Metanephros (tissue), 2 donors: ENCODE measurements around the gene GPR153.

GRCh38 chr1:3695457-3695985 lies 43.2 kb downstream of the TP73 start:
- RAMPAGE, long total RNA: no peak

DNA sequence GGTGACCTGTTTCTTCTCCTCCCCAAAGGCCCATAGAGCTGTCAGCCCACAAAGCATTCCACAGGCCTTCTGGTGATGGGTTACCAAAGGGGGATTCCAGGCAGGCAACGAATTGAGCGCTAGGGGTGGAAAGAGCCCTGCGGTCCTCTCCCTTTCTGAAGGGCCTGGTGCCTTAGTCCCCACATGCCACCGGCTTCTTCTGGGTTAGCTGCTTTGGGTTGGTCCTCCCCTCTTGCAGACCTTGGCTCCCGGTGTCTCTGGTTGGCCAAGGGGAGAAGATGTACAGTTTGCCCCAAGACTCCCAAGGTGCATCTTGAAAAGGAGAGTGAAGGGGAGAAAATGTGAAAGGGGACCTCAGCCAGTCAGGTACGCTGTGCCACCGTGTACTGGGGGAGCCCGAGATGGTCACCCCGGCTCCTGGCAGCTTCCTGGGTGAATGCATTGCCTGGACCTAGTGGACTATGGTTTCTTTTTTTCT lies 627 bp downstream of the CCDC27 start:
- RAMPAGE, long total RNA: no peak

DNA sequence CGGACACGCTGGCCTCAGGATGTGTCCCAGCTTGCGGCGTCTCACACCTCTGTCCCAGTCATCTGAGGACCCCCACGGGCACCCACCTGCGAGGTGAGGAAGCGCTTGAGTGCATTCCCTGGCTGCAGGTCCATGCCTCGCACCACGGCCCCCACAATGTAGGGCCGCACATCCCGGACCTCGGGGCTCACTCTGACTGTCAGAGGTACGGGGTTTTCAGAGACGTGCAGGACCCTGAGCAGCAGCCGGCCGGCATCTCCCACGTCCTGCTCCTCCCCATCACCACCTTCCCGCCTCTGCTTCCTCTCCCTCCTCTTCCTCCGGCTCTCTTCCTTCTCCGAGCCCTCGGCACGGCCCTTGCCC lies 9.6 kb downstream of the LRRC47 start:
- RAMPAGE, long total RNA: no peak

- RAMPAGE, long total RNA: no peak
These were observed 8.5 kb downstream of the LRRC47 start for GRCh38 chr1:3787728-3788248.

DNA sequence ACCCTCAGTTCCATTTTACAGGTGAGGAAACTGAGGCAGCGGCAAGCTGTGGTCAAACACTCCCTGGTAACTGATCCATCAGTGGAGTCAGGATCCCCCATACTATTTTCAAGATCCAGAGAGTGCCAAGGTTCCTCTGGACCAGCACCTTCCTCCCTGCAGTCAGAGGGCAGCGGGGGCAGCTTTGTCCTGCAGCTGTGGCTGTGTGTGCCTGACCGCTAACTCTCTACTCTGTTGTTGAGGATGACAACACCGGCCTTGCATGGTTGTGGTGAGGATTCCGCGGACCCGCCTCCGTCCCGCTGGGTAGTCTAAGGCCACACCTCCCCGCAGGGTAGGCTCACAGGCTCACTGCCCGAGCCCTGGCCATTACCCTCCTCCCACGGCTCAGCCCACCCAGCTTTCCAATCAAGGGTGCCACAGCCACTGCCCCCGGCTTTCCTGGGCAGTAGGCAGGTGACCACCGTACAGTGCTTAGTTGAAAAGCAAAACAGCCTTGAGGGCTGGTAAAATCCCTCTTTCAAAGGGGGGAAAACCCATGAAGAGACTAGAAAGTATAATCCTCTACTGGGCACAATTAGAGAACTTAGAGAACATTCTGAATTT lies 15.0 kb upstream of the LRRC47 start:
- RAMPAGE, long total RNA: no peak

DNA sequence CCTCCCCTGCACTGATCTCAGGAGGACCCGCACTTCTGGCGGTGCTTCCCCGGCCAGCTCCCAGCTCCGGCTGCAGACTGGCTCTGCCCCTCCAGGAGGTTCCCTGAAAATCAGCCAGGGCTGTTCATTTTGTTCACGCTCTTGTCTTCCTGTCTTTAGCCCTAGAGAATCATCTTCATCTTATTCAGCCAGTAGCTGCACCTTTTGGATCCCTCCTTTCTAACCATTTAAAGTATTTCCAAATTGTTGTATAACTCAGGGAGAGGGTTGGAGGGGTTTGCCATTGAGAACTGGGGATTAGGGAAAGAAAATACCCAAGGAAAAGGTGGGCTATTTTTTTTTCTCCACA lies 259.2 kb upstream of the C1orf174 start:
- RAMPAGE, long total RNA: no peak

DNA sequence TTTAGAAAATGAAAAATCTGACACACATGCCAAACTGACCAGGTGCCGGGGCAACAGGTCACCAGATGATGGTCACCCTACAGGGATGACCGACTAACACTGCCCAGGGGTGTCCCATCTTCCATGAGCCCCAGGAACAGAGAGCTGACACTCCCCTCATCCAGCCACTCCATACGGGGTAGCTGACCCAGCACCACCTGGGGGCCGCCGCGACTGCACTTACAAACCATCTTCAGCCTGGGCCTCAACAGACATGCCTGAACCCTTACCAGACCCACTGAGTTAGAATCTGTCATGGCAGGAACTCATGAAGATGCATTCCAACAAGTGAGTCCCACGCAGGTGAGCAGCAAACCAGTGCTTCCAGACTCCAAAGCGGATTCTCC lies 31.6 kb upstream of the AJAP1 start:
- RAMPAGE, long total RNA: no peak

- RAMPAGE, long total RNA: no peak
These were observed 16.3 kb upstream of the AJAP1 start for GRCh38 chr1:4637987-4638543.

GRCh38 chr1:5771061-5771769 lies 221.0 kb downstream of the NPHP4 start:
- RAMPAGE, long total RNA: no peak

- RAMPAGE, long total RNA: no peak
These were observed 939 bp upstream of the NPHP4 start for GRCh38 chr1:5993010-5993717.

- RAMPAGE, long total RNA: no peak
These were observed 1.6 kb upstream of the NPHP4 start for GRCh38 chr1:5993718-5994378.

- RAMPAGE, long total RNA: no peak
These were observed 24.2 kb upstream of the NPHP4 start for GRCh38 chr1:6016174-6017010.

DNA sequence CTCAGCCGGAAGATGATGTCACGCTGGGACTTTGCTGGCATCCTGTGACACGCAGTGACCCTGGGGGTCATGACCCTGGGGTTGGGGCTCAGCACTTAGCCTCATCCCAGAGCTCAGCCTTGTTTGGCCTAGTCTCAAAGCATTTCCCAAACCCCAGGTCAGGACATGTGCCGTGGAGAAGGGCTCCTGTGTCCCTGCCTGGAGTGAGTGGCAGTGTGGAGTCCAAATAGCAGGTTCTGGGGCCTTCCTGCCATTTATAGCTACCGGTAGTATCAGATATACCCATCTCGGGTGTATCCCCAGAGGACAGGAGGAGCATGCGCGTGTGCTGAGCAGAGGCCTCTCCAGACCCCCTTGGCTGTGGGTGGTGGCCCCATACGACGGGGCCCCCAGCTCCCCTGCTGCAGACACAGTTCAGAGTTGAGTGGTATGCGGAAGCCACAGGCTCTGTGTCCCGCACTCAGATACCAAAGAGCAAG lies 377 bp upstream of the KCNAB2 start:
- RAMPAGE, long total RNA: no peak

GRCh38 chr1:6185020-6186031 lies 5.2 kb upstream of the CHD5 start:
- RAMPAGE, long total RNA: no peak

- RAMPAGE, long total RNA: no peak
These were observed 13.0 kb downstream of the RNF207 start for GRCh38 chr1:6218682-6219581.

- RAMPAGE, long total RNA: no peak
These were observed at the start of gene GPR153 for GRCh38 chr1:6260962-6262110. GPR153 (minus strand) TSS chr1:6261098.

GRCh38 chr1:6294489-6295175 lies 33.7 kb upstream of the GPR153 start:
- RAMPAGE, long total RNA: no peak

DNA sequence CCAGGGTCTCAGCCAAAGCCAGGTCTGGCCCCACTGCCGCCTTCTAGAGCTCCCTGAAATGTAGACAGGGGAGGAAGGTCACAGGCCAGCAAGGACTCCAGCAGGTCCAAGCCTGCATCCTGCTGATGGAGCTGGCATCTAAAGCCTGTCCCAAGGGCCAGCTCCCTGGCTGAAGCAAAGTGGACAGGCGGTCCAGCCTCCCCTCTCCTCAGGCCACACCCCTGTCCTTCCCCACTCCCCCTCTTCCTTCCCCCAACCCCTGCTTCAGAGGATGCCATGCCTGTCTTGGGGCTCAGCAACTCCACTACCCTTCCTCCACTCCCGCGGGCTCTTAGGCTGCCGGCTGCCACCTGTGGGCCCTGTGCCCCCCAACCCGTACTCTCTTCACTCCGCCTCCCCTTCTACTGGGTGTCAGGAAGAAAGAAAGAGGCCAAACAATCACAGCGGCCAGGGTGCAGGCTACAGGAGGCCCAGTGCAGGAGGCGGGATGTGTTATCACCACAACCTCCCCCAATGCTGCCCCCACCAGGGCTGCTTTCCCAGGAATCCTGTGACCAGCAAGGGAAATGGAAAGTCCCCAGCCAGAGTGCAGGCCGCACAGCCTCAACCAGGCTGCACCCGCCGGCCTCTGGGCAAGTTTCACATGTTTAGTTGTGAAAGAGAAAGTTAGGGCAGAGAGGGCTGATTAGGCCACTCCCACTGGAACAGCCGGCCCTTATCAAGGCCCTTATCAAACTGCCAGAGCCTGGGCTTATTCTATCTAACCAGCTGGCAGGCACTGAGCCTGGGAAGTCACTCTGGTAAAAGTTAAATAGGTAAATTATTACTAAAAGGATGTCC lies 34.1 kb downstream of the ACOT7 start:
- RAMPAGE, long total RNA: no peak

DNA sequence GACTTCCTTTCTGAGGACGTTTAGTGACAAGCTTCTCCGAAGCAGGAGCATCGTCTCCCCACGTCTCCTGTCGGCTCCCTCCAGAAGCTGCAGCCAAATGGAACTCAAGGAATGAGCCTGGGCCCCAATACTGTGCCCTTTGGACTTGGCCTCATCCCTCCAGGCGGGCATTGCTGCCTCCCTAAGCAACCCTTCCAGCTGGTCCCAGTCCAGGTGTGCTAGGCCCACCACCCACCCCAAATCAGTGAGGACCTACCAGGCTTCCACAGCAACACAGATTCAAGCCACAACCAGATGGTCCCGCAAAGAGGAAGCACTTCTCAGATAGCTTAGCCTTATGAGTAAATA lies 33.0 kb downstream of the ACOT7 start:
- RAMPAGE, long total RNA: no peak

- RAMPAGE, long total RNA: no peak
These were observed 1.4 kb downstream of the ACOT7 start for GRCh38 chr1:6392070-6392609.